Sternocleidomastoid (tissue), 1 donor: ENCODE data around the gene TNIP3.

DNA sequence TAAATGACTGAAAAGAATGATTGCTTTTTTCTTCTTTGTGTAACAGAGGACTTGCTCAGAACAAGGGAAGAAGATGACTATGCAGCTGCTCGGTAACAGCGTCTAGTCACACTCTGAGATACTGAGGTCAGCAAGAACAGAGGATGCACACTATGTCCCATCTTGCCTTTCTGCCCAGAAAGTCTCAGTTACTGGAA lies 77.1 kb downstream of the CAMK2D start:
- PRO-cap, result no peak

DNA sequence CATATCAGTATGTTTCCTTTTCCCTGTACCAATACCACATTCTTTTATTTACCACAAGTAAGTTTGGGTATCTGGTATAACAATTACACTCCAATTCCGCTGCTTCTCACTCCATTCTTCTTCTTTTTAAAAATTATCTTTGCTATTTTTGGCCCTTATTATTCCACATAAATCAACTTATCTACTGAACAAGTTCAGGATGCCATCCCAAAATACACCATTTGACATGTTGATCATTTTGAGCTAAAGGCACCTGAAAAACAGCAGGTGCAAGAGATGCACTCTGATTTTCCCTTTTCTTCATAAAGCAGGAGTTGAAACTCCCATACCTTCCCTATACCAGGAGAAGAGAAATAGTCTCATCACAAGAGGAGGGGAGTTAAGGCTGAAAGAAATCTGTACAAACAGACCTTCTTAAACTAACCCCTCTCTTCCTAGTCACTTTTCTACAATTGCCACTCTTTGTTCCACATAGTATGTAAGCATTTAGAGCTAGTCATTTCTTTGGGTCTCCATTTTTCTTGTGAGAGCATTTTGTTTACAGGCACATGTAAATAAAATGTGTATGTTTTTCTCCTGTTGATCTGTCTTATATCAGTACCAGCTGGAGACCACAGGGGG lies 47.2 kb downstream of the CAMK2D start:
- PRO-cap, result no peak

DNA sequence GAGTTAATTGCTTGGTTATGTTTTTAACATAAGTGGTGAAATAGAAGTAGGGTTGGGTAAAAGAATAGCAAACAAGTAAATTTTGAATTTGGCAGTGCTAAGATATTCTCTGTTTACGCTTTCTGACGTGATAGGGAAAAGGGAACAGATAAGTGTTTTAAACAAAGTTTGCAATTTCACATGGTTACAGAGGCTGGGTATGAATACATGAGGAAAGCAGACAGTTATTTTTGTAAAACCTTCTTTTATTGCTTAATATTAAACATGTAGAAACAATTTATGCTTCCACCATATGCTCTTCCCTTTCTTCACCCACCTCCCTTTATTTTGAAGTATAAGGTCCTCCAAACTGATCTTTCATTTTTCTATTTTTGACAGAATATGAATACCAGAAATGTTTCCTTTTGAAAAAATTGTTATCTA lies 214.2 kb upstream of the ARSJ start:
- PRO-cap, result no peak

DNA sequence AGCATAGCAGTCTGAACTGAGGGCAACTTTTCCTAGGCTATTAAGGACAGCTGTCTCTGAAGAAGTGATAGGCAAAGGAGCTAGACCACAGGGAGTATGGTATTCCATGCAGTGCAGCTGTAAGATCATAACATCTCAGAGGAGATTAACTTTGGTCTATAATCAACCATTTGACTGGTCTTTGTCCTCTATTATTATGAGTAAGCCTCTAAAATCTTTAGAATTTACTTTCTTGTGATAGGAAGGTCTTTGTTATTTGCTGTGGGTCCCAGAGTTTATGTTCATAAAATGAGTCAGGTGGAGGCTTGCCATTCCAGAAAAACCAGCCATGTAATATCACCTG lies 239.4 kb upstream of the TRAM1L1 start:
- PRO-cap, result no peak

DNA sequence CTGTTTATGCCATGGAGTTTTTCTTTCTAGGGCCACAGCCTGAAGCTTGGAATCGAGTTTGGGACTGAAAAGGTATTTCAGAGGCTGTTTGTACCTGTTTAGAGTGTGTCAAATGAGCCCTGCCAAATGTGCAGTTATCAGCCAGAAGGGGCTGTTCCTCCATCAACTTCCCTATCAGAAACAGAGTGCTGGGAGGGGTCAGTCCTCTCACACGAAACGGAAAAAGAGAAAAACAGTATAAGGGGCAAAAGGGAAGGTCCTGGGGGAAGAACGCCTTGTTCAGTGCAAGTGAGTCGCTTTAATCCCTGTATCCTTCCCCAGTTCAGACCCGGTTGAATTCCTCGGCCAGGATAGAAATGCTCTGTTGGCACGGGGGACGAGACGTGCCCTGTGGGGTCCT lies 199.9 kb upstream of the NDST3 start:
- PRO-cap, result no peak

GRCh38 chr4:118757787-118758450 lies 72.7 kb downstream of the METTL14 start:
- PRO-cap, result no peak

DNA sequence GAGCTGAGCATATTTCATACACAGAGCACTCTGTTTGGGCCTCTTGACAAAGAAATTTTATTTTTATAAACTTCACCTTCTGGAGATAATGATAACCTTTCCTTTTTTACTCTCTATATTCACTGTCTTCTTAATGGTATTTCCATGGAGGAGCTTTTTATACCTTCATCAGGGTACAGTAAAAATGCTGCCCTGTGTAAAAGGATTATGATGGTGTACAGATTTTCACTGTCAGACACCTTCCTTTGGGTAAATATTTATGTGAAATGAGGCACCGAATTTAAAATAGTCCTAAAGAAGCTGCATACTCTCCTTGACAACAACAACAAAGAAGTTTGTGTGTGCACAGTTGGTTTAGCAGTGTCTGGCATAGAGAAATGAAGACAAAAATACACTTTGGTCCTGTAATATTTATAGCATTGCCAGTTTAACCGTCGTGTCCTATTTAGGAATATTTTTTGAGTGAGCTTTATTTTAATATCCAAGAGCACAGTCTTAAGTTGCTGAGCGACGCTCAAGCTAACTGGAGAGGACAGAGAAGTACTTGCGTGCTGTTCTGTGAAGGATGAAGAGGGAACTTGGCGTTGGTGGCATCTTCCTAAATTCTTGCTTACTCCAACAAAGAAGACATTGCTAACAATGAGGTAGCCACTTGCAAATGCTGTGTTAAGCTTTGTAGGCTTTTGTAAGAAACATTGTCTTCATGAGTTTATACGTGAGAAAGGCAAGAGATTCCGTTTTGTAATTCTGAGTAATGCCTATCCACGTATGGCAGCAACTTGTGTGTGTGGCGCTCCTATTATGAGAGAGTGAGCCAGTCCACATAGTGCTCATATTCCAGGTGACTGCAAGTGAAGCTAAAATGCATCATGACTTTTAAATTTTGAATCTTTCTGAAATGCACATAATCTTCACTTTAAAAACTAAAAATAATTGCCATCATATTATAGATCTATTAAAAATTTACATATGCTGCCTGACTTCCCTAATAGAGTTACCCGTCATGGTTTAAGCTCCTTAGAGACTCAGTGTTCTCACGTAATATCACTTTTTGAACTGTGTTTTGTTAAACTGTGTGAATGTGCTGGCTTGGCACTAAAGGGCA lies 50.5 kb downstream of the SYNPO2 start:
- PRO-cap, result no peak

- PRO-cap, result no peak
These were observed 66.8 kb downstream of the SYNPO2 start for GRCh38 chr4:118955409-118955885.

DNA sequence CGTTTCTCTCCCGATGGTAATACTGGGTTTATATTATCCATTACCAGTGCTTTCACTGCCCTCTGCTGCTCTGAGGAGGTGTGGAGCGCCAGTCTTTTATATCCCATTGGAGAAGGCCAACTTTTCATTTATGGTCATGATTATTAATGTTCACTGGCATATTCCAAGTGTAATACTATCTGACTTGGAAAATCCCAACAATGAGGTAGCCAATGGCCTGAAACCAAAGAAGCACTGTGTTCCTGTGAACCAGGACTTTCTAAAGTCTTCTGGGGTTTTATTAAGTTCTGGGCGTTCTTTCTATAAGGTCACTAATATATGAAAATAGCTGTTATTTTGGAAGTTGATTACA lies 80.7 kb downstream of the SYNPO2 start:
- PRO-cap, result no peak

DNA sequence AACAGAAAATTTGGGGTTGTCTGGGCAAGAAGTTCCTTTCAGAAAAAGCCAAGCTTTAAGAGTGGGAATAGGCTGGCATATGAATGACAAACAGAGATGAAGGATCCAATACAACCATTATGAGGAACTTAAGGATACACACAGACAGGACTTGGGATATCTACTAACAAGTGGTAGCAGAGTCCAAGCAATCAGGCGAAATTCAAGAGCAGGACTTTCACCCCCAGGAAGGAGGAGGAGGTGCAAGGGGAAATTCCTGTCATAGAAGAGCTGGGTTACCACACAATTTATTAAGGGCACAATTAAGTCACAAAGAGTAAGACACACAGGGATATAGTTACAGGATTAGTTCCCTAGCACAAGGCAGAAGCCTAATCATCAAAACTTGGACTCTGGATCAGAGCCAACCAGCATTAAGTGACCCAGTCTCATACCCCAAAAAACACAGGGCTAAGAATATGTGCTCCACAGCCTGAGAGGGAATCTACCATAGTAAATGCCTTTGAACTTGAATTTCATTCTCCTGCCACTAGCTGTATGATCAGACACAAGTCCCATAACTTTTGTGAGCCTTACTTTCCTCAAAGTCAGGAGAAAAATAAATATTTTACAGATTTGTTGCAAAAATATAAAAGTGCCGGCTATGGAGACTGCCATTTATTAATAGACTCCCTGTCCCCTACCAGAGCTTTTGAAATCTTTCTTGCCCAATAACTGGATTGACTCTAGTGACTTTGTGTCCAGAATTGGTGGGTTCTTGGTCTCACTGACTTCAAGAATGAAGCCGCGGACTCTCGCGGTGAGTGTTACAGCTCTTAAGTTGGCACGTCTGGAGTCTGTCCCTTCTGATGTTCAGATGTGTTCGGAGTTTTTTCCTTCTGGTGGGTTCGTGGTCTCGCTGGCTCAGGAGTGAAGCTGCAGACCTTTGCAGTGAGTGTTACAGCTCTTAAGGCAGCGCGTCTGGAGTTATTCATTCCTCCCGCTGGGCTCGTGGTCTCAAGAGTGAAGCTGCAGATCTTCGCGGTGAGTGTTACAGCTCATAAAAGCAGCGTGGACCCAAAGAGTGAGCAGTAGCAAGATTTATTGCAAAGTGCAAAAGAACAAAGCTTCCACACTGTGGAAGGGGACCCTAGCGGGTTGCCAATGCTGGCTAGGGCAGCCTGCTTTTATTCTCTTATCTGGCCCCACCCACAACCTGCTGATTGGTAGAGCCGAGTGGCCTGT lies 87.1 kb downstream of the SYNPO2 start:
- PRO-cap, result no peak

DNA sequence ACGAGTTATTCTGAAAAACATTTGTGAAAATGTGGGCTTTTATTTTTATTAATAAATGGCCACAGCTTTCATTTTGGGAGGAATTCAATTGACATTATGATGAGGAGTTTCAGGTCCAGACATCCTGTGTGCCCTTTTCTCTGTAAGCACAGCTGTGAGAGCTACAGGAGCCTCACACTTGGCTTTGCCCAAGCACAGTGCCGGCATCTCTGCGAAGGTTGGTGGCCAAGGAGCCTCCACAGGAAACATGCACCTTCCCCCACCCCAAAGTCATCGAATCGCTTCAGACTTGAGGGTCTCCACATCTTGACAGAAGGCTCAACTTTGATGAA lies 99.9 kb downstream of the SYNPO2 start:
- PRO-cap, result no peak

DNA sequence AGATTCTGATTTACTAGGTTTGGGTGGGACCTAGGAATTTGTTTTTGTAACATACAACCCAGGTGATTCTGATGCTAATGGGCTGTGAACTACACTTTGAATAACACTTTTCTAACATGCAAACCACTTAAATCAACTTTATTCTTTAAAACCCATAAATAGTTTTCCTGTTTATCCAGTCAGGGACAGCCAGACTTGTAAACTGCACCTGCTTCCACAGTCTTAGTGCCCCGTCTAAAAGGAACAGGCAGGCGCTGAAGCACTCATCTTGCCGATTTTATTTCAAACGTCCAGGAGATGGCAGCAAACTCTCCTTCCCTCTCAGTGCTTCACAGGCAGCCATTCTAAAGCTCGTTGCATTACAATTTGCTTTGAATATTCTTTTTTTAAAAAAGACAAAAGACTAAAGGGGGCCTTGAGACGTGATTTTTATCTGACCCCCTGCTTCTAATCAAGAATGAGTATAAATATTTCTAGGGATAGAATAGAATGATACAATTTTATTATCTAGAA lies 93.7 kb upstream of the MYOZ2 start:
- PRO-cap, result no peak

DNA sequence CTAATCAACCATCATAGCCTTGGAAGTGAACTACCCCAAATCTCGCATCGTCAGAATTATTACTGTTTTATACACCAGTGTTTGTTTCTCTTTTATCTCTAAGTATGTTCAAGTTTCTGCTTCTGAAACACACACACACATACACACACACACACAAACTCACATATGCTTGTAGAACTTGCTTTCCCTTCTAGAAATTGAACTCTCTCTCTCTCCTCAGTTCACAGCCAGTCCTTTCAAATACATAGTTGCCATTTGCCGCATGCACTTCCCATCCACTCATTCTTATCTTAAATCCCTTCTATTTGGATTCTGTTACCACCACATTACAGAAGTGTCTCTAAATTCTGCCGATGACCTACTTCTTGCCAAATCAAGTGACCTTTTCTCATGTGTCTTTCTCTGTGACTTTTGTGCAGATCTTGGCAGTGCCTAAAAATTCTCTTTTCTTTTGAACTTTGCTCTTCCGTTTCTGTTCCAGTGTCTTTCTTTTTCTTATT lies 7.5 kb upstream of the MYOZ2 start:
- PRO-cap, result no peak

- PRO-cap, result no peak
These were observed 1.8 kb upstream of the USP53 start for GRCh38 chr4:119210669-119211065.

- PRO-cap, result no peak
These were observed 2.2 kb downstream of the C4orf3 start for GRCh38 chr4:119298087-119298797.

GRCh38 chr4:119454014-119454695 lies 132.2 kb upstream of the FABP2 start:
- PRO-cap, result bidirectional peak, plus-strand start at chr4:119454796, minus-strand start at chr4:119454605

DNA sequence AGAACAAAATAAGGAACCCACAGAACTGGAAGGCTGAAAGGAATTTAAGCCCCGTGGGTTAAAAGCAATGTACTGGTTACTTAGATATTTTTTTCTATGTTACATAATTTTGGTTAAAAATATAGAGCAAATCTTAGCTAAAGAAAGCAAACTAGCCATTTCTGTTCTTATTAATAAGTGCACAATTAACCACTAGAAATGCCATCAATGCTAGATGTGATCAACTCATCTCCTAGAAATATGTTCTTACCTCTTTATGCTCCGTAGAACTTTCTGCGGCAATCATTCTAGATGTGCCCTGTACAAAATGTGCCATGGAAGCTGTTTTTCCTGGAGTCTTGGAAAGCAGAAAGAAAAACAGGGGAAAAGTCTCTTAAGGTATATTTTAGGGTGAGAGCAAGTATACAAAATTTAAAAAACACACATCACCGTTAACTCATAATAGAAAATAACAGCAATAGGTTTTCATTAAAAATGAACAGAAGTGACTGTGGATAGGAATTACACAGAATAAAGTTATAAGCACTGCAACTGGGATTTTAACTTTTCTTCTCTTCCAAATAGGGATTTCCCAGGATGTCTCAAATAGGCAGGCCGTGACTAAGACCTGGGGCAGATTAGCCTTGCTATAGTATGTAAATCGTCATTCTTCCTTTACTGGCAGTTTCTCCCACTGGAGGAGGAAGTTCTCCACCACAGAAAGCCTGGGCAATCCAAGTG lies at the start of gene TNIP3:
TNIP3 (minus strand) TSS at position 512 of the 720 bp plus-strand sequence.
- PRO-cap, result no peak

DNA sequence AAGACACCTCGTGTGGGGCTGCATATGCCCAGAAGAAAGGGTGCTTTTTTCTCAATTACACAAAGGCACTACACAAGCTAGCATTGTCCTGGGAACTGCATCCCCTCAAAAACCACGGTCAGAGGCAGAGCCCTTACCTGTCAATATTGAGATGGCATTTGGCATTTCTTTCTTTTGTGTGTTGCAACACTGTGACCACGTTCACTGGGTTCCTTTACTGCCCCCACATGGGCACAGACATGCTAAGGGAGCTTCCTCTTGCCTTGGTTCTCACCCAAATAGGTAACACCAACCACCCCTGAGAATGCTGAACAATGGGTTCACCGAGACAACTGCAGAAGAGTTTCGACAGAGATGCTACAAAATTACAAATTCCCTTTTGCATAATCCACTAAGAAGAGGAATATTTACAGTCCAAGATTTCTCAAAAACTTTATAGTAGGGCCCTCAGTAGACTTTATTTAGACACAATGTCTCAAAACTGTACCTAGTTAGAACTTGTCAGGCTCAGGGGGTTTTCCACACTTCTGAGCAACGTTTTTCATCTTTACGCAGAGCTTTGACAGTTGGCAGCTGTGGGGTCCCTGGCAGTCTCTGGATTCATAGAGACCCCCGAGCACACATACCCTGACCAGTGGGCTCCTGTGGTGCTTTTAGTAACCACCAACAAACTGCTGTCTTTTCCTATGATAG lies 35.9 kb upstream of the TNIP3 start:
- PRO-cap, result no peak

GRCh38 chr4:121214068-121214329 lies 49.9 kb upstream of the TNIP3 start:
- PRO-cap, result no peak

DNA sequence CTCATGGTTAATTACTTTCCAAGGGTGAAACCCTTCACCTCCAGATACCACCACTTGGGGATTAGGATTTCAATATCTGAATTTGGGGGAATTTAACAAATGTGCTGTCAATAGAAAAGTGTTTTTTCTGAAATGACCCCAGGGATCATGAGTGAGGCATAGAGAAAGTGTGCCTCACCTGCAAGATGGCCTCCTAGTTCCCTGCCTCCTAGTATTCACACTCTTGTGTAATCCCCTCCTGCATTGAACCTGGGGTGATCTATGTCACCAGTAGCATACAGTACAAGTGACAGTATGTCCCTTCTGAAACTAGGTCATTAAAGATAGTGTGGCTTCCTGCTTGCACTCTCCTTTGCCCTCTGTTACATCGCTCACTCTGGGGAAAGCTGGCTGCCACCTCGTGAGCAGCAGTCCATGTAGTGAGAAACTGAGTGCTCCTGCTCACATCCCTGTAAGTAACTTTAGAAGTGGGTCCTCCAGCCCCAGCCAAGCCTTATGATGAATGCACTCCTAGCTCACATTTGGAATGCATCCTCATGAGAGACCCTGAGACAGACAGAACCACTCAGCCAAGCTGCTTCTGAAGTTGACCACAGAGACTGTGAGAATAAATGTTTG lies 89.7 kb upstream of the TNIP3 start:
- PRO-cap, result no peak